Choroid plexus epithelial cell (primary cell): ENCODE measurements around a stretch of chr1.

GRCh38 chr1:186082111-186082776 lies 213.8 kb upstream of the PRG4 start:
- RRBS = no CpG with 5 or more reads among the region's 5 CpGs

- RRBS = no CpG with 5 or more reads among the region's 1 CpG
These were observed 299.8 kb downstream of the PLA2G4A start for GRCh38 chr1:187128581-187128961.

DNA sequence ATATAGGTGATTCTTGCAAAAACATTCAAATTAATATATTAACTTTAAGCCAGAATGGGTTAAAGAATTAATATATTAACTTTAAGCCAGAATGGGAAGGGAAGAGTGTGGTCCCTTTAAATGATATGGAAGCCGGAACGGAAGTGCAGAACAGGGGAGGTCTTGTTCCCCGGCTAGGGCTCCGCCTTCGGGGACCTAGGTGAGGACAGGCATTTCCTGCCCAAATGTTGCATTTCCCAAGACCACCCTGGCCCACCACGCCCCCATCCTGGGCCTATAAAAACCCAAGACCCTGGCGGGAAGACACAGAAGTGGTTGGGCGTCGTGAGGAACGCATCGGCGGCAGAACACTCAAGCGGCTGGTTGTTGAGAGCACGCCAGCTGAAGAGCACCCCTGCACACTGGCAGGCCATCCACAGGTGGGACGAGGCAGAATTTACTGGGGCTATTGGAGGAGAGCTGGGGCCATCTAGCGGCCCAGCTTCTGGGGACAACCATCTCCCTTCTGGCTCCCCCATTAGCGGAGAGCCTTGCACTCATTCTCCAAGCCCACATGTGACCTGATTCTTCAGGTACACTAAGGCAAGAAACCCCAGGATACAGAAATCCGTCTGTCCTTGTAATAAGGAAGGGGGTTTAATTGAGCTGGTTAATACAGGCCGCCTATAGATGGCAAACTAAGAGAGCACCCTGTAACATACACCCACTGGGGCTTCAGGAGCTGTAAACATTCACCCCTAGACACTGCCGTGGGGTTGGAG lies 1328.0 kb downstream of the BRINP3 start:
- RRBS = no CpG with 5 or more reads among the region's 20 CpGs

DNA sequence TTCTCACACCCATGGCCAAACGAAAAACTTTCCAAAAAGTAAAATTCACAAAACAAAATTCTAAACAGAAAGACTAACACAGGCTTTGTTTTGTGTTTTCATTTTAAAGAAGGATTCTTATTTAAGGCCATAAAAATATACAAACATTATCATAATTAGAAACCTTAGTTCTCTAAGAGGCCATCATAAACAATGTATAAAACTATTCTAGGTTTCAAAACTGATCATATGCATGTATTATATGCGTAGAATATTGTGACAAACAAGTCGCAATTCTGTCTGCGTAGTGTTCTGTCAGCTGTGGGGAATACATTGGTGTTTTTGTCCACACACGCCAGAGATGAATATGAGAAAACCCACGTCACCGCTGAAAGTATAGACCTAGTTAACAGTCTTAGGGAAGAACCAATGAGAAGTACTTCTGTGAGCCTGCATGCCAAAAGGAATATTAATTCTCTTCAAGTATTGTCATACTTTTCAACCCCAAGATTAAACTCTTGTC lies 55.5 kb upstream of the RGS1 start:
- RRBS = no CpG with 5 or more reads among the region's 7 CpGs

GRCh38 chr1:192550841-192551419 lies 24.6 kb upstream of the RGS1 start:
- RRBS = no CpG with 5 or more reads among the region's 1 CpG

GRCh38 chr1:192767852-192768092 lies 41.1 kb upstream of the RGS2 start:
- RRBS = no CpG with 5 or more reads among the region's 2 CpGs

DNA sequence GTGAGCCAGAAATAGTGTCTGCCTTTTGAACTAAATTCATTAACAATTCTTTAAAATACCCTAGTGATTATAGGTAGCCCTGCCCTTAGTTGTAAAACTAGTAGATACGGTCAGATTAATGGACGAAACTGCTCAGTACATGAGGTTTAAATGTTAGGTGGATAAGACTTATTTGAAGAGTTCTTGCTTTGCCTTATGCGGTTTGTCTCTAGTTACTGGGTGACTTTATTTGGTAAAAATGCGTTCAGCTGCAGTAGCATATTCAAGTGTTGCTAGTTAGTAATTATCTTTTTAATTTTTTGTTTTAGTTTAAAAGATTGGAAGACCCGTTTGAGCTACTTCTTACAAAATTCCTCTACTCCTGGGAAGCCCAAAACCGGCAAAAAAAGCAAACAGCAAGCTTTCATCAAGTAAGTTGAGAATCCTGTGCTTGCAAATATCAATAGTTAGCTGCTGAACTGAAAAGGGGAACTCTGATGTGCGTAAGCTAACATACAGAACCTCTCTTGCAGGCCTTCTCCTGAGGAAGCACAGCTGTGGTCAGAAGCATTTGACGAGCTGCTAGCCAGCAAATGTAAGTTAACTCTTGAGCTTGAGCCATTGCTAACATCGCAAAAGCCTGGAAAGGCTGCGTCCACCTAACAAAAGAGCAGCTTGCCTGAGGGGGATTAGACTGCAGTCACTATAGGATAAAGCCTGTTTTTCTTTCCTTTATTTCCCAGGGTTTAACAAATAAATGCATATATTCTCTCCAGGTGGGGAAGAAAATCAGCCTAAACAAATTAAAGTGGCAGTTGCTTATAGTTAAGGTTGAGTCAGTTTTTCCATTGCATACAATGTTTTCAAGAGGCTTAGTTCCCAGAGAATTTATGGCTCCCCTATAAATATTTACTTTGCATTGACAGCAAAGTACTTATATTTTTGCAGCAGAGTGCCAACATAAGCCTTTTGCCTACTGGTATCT lies 1.3 kb downstream of the RGS2 start:
- RRBS = no CpG with 5 or more reads among the region's 10 CpGs

- RRBS = no CpG with 5 or more reads among the region's 4 CpGs
These were observed 98.8 kb downstream of the RGS2 start for GRCh38 chr1:192907248-192908410.

- RRBS = 0% methylated on average over 6 of the region's 27 CpGs
These were observed 840 bp downstream of the GLRX2 start for GRCh38 chr1:193104282-193104865.

DNA sequence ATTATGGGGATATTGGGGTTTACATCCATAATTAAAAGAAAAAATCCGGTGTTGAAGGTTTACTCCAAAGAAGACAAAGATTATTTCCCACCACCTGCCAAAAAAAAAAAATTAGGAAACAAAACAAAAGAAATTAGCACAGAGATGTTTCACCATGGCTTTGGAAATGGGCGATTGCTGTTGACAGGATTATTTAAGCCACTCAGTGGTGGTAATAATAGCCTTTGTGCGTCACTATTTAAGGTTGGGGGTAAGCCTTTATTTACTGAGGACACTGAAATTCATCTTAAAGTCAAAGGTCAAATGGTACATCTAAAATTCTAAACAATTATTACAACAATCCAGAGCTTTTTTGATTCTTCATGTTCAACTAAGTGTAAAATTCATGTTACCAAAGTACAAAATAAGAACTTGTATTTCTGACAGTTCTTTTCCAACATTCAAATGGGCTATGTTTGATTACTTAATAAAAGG lies 713 bp upstream of the GLRX2 start:
- RRBS = no CpG with 5 or more reads among the region's 3 CpGs

DNA sequence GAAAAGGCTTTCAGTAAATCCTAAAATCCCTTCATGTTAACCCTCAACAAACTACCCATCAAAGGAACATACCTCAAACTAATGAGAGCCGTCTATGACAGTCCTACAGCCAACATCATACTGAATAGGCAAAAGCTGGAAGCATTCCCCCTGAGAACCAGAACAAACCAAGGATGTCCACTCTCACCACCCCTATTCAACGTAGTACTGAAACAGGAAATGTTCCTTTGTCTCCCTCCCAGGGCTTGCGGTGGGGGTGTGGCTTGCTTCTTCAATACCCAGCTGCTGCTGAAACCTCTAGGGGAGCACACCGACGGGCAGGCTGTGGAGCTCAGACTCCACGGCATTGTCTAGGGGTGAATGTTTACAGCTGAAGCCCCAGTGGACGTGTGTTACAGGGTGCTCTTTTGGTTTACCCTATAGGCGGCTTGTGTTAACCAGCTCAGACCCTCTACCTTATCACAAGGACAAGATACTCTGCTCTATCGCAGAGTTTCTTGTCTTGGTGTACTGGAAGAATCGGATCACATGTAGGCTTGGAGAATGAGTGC lies 30.5 kb upstream of the B3GALT2 start:
- RRBS = no CpG with 5 or more reads among the region's 10 CpGs

GRCh38 chr1:193257104-193257961 lies 70.9 kb upstream of the B3GALT2 start:
- RRBS = no CpG with 5 or more reads among the region's 3 CpGs

DNA sequence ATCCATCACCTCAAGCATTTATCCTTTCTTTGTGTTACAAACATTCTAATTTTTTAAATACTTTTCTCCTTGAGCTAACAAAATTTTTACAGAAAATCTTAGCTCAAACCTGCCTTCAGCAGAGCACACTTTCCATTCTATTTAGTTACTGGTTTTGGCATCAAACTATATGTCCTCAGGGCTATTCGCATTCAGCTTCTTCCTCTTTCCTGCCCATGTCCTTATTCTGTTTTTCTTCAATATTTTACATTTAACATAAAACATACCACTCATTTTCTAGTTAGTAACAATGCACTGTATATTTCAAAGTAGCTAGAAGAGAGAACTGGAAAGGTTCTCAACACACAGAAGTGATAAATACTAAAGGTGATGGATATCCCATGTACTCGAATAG lies 1636.6 kb upstream of the B3GALT2 start:
- RRBS = no CpG with 5 or more reads among the region's 2 CpGs

- RRBS = 93% methylated on average over 2 of the region's 21 CpGs
These were observed 886.7 kb downstream of the KCNT2 start for GRCh38 chr1:195721390-195722143.

DNA sequence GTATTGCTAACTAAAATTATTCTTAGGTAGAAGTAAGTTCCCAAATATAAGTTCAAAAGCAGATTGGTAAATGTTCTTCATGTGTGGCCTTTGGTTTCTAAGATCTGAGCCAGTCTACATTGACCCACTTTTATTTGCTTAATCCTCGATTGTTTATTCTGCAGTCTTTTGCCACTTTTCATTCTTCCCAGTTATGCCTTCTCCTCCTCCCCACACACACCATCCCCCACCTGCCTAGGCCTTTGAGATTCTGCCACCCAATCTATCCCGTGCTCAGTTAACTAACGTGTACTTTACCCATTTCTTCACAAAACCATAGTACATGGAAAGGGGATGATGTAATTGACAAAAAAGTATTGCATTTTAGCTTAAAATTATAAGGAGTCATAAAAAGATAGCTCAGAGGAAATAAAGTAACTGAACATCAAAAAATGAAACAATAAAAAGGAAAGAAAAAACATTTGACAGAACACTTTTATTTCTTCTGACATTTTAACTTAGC lies 3.7 kb downstream of the CFH start:
- RRBS = no CpG with 5 or more reads among the region's 3 CpGs

DNA sequence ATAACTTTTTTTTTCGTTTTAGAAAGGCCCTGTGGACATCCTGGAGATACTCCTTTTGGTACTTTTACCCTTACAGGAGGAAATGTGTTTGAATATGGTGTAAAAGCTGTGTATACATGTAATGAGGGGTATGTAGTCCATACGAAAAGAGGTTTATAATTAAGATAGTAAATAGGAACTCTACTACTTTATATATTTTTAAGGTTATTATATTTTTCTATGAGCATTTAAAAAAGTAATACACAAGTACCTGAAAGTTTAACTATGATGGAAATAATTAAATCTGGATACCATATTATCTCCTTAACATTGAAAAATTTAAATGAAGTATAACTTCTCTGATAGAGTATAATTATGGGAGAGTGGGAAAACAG lies 22.0 kb downstream of the CFH start:
- RRBS = no CpG with 5 or more reads among the region's 2 CpGs

DNA sequence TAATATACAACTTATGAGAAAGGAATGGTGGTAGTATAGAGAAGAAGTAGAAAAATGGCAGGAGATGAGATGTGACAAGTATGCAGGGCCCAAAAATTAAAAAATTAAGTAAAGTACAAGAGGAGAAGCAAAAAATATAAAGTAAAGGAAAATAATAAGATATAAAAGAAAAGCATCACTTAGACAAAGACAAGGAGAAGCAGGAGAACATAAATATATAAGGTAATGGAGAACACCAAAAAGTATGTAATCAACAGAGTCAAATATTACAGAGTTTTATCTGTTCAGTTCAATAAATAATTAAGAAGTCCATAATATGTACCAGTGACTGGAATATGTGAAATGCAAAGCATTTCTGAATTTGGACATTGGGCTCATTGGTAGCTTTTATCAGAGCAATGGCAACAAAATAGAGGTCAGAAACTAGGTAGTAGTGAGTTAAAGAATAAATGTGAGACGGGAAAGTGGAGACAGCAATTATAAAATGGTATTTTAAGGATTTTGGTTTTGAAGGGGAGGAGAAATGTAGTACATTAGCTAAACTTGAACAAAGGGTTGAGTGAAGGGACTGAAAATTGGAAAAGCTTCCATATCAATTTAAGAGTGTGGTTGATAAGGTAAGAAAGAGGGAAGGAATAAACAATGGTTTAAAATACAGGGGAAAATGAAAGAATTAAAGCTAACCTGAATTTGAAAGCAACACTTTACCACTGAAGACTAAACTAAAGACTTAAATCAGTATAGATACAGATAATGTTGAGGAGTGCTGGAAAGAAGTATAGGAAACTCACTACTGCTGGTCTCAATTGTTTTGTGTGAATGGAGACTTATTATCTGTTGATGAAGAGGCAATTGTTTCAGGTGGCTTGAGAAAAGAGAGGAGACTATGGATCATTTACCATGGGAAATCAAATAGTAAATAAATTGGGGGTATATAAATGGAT lies 31.4 kb downstream of the CFH start:
- RRBS = no CpG with 5 or more reads among the region's 1 CpG

- RRBS = no CpG with 5 or more reads among the region's 2 CpGs
These were observed 38.1 kb downstream of the DENND1B start for GRCh38 chr1:197737032-197737644.

GRCh38 chr1:197783515-197784029 lies 8.3 kb upstream of the DENND1B start:
- RRBS = no CpG with 5 or more reads among the region's 2 CpGs